GM23248 (cell line): ENCODE measurements around a stretch of chr7.

- RAMPAGE, long total RNA, result no peak
Observed at GRCh38 chr7:28686438-28686812, 271.7 kb downstream of the TRIL start.

- RAMPAGE, long total RNA, result no peak
Observed at GRCh38 chr7:28754023-28754646, 204.0 kb downstream of the TRIL start.

- RAMPAGE, long total RNA, result no peak
Observed at GRCh38 chr7:28890983-28891902, 66.9 kb downstream of the TRIL start.

DNA sequence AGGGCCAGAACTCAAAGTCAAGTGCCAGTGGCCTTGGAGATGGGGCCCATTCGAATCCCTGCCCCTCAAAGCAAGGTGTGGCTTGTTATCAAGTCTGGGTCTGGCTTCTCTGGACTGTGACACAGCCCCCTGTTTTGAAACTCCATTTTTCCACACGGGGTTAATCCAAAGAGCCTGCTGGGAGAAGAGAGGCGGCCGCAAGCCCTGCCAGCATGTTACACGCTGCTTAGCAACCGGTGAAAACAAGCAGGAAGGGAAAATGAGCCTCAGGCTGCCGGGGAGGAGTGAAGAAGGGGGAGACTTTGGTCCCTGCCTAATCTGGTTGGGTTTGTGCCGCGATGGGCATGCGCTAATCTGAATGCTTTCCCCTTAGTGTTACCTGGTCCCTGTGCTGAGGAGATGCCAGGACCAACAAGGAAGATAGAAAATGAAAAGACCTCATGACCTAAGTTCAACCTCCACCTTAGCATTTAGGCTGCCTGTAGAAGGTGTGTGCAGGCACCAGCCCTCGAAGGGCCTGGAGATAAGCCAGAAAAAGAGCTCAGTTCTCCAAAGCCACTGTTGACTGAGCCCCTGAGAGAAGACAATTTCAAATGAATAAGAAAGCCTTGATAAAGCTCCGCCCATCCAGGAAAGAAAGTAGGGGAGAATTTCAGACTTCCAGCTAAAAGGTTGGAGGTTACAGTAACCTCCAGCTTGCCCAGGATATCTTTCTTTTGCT, 24.7 kb downstream of the TRIL start:
- RAMPAGE, long total RNA, result no peak

GRCh38 chr7:28957437-28957816, 703 bp downstream of the TRIL start:
- RAMPAGE, long total RNA, result no peak

- RAMPAGE, long total RNA, result no peak
Observed at GRCh38 chr7:29145919-29146307, 424 bp downstream of the CPVL start.

DNA sequence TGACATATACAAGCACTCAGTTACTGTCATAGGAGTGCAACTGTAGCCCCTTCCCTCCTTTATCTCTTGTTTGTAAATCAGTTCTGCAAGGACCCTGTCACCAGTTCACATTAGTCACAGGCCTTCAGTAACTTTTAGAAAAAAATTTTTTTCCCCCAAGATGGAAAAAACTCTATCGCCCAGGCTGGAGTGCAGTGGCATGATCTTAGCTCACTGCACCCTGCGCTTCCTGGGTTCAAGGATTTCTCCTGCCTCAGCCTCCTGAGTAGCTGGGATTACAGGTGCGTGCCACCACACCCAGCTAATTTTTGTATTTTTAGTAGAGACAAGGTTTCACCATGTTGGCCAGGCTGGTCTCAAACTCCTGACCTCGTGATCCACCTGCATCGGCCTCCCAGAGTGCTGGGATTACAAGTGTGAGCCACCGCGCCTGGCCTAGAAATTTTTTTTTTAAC, 11.6 kb downstream of the CHN2 start:
- RAMPAGE, long total RNA, result no peak

GRCh38 chr7:29270855-29271712, 76.5 kb downstream of the CHN2 start:
- RAMPAGE, long total RNA, result no peak

GRCh38 chr7:29284663-29285259, 90.2 kb downstream of the CHN2 start:
- RAMPAGE, long total RNA, result no peak

- RAMPAGE, long total RNA, result no peak
Observed at GRCh38 chr7:29479315-29480437, 84.0 kb upstream of the PRR15 start.

DNA sequence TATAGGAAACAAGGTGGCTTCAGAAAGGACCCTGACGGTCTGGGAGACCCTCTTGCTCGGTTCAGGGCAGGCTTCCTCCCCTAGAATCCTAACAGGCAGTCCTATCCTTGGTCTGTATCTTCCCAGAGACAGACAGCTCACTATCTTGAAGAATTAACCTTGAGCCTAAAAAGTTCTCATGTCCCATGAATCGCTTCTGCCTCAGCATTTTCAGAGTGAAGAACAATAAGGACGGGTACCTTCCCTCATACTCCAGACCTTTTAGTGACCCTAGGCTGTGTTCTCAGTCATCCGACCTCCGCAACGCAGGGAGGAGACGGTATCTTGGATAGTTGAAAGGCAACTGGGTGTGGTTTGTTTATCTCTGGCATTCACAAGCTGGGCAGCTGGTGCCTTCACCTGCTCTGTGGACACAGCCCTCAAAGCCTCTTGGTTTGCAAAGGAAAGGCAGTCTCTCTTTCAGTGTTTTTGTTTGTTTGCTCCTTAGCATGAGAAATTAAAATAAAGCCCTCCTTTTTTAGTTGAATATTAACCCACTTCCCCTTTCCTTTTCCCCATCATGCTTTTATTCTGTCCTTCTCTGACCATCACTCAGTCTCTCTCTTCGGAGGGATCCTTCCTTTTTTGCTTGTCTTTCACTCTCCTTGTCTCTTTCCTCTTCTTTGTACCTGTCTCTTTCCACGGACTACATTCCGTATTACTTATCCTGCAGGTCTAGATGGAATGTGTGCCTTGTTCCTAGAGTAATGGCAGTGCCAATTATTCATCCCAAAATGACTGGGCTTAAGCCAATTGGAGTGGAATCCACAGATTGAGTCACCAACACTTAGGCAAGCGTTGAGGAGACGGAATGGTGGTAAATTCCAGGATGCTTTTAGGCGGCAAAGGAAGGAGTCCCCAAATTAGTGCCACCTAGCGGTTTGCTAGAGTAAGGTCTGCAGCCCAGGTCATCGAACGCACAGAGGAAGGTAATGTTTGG, 45.7 kb downstream of the PRR15 start:
- RAMPAGE, long total RNA, result no peak

GRCh38 chr7:29796122-29796450, 10.2 kb upstream of the WIPF3 start:
- RAMPAGE, long total RNA, result no peak

DNA sequence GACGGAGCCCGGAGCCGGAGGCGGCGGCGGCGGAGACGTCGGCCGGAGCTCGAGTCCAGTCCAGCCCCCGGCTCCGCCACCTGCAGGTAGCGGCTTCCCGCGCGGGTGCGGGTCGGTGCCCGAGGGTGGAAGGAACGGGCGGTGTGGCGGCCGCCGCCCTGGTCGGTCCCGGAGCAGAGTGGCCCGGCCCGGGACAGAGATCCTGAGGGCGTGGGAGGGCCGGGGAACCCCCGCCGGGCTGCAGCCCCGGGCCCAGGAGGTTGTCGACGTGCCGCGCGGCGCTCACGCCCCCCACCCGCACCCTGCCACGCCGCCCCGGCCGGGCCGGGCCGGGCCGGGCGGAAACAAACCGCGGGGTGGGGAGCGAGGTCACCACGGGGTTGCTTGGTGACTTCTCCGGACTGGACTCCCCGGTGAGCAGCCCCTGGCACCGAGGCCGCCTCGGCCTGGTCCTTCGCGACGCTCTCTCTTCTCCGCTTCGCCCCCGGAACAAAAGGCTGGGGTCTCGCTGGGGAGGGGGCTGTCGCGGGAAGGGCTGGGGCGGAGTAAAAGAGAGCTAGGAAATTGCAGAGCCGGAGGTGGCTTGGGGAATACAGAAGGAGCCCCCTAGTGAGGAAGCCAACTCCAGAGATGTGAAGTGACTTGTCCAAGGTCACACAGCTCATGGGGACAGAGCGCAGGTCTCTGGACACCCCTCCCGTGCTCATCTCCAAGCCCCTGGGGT, 447 bp downstream of the WIPF3 start:
- RAMPAGE, long total RNA, result no peak

DNA sequence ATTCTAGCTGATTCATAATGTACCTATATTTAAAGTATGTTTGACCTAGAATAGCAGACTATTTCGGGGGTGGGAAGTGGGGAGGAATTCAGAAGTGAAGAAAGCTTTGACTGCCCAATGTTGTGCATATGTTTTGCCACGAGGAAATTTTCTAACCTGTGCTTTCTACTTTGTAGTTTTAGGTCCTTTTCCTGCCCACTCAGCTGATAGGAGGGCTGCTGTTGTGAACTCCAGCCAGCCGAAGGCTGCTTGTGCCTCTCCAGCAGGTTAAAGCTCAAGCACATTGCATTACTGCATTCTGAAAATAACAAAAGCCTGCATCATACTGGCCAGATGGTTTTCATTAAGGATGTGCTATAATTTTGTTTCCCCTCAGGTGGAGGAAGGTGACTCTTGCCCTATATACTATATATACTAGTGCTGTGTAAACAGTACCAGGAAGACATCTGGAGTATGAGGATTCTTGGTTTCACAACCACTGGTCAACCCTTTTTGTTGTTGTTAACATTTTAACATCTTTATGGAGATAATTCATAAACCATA, 4.5 kb downstream of the PLEKHA8 start:
- RAMPAGE, long total RNA, result no peak

- RAMPAGE, long total RNA, result no peak
Observed at GRCh38 chr7:30046150-30046480, 17.9 kb downstream of the PLEKHA8 start.

- RAMPAGE, long total RNA, result no peak
Observed at GRCh38 chr7:30238955-30239668, 45.3 kb upstream of the ZNRF2 start.

DNA sequence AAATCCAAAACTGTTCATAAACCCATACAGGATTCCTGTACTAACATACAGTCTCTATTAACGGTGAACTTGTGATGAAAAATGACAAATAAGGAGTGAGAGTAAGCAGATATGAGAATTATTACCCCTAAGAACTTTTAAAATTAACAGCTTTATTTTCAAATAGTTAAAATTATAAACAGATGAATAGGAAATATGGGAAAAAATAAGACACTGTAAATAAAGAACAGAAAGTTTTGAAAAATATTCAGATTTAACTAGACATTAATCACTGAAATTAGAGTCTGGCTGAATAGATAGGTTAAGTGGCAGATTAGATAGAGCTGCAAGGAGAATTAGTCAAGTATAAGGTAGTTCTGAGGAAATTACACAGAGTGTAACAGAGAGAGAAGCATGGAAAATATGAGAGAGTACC, 46.8 kb downstream of the ZNRF2 start:
- RAMPAGE, long total RNA, result no peak

GRCh38 chr7:30403348-30403853, 75.2 kb downstream of the NOD1 start:
- RAMPAGE, long total RNA, result no peak

- RAMPAGE, long total RNA, result no peak
Observed at GRCh38 chr7:30427528-30428101, 51.0 kb downstream of the NOD1 start.

DNA sequence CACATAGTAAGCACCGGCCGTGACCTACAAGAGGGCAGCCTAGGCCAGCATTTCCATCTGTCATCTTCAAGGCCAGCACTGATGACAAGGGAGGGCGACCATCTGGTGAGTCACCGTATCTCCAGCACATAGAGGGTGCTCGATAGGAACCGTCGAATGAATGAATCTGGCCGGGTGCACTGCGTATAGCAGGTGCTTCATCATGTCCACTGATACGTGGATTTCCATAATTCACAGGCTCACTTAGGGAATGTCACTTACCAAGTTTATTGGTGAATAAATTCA, 8.4 kb downstream of the NOD1 start:
- RAMPAGE, long total RNA, result no peak